Breast epithelium (tissue), 2 donors: ENCODE measurements around the gene LONRF3.

GRCh38 chrX:118974299-118974798 lies at the start of gene LONRF3:
TSS of gene LONRF3 (plus strand) at chrX:118974618.
- PRO-cap = unidirectional peak, plus-strand start at chrX:118974618
- RAMPAGE, long total RNA, 2 experiments = no peak in any of the 2 experiments

DNA sequence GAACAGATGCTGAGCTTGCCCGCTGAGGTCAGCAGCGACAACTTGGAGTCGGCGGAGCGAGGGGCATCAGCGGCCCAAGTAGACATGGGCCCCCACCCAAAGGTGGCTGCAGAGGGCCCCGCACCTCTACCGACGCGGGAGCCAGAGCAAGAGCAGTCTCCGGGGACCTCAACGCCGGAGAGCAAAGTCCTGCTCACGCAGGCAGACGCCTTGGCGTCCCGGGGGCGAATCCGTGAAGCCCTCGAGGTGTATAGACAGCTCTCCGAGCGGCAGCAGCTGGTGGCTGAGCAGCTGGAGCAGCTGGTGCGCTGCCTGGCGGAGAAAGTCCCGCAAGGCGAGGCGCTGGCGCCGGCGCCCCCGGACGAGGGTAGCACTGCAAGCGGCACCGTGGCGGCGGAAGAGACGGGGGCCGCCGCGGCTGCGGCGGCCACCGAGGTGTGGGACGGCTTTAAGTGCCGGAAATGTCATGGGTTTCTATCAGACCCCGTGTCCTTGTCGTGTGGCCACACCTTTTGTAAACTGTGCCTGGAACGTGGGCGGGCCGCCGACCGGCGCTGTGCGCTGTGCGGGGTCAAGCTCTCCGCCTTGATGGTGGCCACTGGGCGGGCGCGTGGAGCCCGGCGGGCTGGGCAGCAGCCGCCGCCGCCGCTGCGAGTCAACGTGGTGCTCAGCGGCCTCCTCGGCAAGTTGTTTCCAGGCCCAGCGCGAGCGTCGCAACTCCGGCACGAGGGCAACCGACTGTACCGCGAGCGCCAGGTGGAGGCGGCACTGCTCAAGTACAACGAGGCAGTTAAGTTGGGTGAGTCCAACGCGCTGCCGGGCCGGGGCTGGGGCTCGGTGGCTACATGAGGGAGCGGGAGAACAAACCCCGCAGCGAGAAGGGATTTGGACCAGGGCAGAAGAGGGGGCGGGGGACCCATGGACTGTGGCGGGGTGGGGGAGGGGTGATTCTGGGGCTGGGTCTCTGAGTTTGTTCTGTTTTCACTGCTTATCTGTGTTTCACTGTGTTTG lies 686 bp downstream of the LONRF3 start:
- PRO-cap = no peak
- RAMPAGE, long total RNA, 2 experiments = no peak in any of the 2 experiments

- PRO-cap = no peak
- RAMPAGE, long total RNA, 2 experiments = no peak in any of the 2 experiments
Observed at GRCh38 chrX:119390129-119390468, 9.0 kb upstream of the SLC25A43 start.

- PRO-cap = no peak
- RAMPAGE, long total RNA, 2 experiments = no peak in any of the 2 experiments
Observed at GRCh38 chrX:119398550-119399015, 553 bp upstream of the SLC25A43 start.

- PRO-cap = bidirectional peak, plus-strand start at chrX:119469258, minus-strand start at chrX:119469077
- RAMPAGE, long total RNA, 2 experiments = start-site peak on the minus strand in 2 of 2 experiments, at chrX:119469070-119469107 at its widest, 6 to 13 reads per replicate
Observed at GRCh38 chrX:119468949-119469675, 868 bp downstream of the SLC25A5 start.

DNA sequence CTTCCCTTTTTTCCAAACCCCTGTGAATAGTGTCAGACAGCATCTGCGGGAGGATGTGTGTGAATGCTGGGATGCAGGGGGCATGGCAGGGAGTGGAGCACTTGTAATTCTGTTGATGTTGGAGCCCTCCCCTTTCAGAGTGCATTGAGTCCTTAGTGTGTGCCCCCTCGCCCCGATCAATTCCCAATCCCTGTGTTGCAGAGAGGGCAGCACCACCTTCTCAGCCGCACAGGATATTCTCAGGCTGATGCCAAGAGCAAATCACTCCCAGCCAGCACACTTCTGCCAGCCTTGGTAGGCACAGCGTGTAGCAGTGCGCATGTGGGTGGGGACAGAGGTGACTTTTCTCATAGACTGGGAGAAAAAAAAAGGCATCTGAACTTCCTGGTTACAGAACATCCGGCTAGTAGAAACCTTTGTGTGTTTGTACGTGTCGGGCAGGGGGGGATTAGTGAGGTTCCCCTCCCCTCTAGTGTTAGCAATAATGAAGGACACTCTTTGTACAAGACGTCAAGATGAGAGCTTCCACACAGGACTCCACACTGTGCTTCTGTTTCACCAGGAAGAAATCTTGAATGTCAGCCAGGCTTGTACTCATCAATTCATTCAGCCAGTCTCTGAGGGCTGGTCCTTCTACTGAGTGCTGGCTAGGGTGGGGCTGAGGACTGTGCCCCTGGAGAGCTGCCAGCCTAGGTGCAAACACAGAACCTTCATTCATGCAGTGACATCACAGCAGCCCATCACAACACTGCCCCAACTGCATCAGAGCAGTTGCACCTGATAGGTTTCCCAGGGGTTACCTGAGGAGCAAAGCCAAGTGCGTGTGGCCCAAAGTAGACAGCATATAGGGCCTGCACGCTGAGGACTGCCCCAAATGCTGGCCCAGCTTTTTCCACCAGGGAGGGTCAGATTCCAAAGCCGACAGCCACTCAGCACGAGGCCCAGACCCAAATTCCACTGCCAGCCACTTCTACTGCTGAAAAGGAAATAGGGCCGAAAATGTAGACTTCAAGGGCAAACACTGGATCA lies 34.6 kb downstream of the SLC25A5 start:
- PRO-cap = no peak
- RAMPAGE, long total RNA, 2 experiments = no peak in any of the 2 experiments

- PRO-cap = no peak
- RAMPAGE, long total RNA, 2 experiments = no peak in any of the 2 experiments
Observed at GRCh38 chrX:119605215-119606277, 31.2 kb downstream of the UBE2A start.

DNA sequence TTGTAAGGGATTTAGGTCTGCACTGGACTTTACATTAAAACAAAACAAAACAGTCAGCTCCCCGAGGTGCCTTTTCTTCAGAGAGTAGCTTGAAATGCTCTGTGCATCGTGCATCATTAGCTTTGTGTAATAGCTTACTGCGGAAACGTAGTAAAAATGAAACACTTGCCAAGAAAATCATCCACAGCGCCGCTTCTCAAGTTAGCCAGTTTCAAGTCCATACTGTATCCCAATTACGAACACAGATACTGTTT lies 32.3 kb downstream of the UBE2A start:
- PRO-cap = no peak
- RAMPAGE, long total RNA, 2 experiments = no peak in any of the 2 experiments

- PRO-cap = no peak
- RAMPAGE, long total RNA, 2 experiments = no peak in any of the 2 experiments
Observed at GRCh38 chrX:119758653-119759099, 288 bp downstream of the SOWAHD start.

GRCh38 chrX:120212670-120213507 lies 37.7 kb upstream of the ZBTB33 start:
- PRO-cap = no peak
- RAMPAGE, long total RNA, 2 experiments = no peak in any of the 2 experiments

- PRO-cap = no peak
- RAMPAGE, long total RNA, 2 experiments = no peak in any of the 2 experiments
Observed at GRCh38 chrX:120309319-120309880, 1.9 kb downstream of the TMEM255A start.

DNA sequence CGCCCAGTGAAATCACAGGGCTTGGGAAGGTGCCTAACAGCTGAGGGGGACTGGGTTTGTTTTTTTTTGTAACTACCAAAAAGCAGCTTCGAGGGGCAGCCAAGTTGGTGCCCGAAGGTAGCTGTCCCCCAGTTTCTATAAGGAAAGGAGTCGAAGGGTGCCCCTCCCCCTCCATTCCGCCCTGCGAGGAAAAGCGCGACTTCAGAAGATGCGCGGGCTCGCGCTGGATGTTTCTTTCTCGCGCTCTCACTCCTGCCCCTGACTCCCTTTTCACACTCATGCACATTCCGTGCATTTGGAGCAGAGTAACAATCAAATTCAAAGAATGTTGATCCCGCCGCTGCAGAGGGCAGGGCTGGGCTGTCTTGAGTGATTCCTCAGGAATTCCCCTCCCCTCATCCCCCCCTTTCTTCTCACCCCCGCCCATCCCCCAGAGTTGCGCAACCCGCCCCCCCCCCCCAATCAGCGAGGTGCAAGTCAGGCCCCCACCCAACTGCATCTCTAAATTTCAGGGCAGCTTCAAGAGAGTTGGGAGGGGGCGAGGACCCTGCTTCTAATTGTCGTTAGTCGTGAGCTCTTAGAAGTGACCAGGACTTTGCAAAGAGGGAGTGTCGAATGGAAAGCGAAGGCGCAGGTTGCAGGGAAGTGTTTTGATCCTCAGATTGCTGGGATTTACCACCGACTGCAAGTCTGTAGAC lies 830 bp downstream of the TMEM255A start:
- PRO-cap = no peak
- RAMPAGE, long total RNA, 2 experiments = no peak in any of the 2 experiments

GRCh38 chrX:120514066-120514430 lies 45.0 kb upstream of the LAMP2 start:
- PRO-cap = no peak
- RAMPAGE, long total RNA, 2 experiments = no peak in any of the 2 experiments

DNA sequence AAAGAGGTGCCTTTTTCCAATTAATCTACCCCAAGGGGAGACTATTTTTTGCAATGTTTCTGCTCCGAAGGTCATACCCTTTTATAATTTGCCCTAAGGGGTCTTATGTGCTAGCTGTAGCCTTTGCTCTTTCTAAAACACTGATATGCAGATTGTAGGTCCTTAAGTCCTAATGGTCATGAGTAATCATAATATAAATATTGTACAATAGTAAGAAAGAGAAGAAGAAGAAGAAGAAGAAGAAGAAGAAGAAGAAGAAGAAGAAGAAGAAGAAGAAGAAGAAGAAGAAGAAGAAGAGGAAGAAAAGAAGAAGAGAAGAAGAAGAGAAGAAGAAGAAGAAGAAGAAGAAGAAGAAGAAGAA lies 20.9 kb upstream of the CUL4B start:
- PRO-cap = no peak
- RAMPAGE, long total RNA, 2 experiments = no peak in any of the 2 experiments

GRCh38 chrX:120604204-120604996 lies 499 bp downstream of the MCTS1 start:
- PRO-cap = no peak
- RAMPAGE, long total RNA, 2 experiments = start-site peak on the plus strand in 1 of 2 experiments, at chrX:120604724-120604769 at its widest, 6 reads per replicate

DNA sequence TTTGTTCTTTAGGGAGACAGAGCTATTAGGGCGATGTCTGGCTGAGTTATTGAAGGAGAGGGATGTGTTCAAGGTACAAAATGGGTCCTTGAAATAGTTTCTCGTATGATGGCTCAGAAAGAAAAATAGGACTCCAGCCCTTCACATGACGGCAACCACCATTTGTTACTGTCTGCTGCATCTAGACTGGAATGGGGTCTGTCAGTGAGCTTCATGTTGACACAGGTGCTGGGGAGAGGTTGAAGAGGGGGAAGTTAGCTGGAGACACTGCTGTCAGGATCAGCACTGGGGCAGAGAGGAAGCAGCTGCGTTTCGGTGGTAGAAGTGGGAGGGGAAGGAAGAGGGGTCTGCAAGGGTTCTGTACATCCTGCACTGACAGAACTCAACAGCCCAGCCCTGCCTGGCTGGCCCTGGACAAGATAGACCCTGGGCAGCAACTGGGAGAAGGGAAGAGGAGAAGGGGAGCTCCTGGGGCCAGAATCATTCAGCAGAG lies 119.3 kb upstream of the C1GALT1C1 start:
- PRO-cap = no peak
- RAMPAGE, long total RNA, 2 experiments = no peak in any of the 2 experiments

DNA sequence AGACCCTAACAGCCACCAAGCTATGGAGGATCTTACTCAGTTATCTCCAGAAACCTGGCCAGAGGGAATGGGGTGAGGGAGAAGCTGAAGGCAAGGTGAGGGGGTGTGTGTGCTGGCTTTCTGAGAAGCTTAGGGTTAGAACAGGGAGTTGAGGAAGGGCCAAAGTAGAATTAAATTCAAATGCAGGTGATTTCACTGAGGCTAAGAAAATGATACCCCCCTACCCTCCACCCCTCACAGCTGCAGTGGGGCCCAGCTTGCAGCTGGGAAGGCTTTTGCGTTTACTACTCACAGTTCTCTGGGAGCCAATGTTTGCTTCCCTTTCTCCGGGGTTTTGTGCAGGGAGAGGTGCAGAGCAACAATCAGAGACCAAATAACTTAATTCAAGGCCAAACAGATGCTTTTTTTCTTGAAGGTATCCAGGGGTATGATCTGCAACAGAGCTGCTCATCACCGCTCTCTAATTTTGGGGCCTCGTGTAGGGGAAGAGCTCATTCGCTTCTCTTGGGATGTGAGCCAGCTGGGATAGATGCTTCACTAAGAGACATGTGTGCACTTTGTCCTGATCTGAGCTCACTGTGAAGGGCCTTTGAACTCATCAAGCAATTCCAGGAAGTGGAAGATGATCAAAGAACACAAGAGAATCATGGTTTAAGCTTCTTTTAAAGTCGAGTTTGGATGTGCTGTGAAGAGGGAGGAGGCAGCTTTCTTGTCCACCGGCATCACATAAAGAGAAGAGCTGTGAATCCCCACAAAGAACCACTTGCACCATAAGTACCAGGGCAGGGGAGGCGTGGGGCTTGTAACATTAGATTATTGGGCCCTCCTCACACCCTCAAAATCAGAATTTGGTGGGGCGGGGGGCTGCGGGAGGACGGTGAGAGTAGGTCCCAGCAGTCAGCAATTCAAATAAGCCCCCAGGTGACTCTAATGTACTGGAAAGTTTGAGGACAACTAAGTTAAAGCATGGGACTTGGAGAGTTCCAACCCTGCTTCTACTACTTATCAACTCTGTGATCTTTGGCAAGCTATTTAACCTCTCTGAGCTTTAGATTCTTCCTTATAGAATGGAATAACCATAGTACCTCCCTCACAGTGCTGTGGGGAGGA lies 122.8 kb upstream of the C1GALT1C1 start:
- PRO-cap = no peak
- RAMPAGE, long total RNA, 2 experiments = no peak in any of the 2 experiments

- PRO-cap = no peak
- RAMPAGE, long total RNA, 2 experiments = no peak in any of the 2 experiments
Observed at GRCh38 chrX:123185718-123185993, 1.6 kb downstream of the GRIA3 start.

DNA sequence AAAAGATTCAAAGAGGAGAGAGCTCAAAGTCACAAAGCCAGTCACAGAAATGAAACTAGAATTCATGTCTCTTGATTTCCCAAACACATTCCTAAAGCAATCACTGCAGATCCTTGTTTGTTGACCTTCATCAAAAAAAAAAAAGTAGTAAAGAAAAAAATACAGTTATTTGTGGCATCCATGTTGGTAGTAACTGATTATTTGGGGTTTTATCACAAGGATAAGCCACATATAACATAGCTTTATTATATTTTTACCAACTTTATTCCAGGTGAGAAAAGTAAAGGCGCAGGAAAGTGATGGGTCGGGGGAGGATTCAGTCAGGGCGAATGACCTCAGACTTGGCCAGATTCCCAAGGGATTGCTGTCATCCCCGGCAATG lies 17.5 kb downstream of the GRIA3 start:
- PRO-cap = no peak
- RAMPAGE, long total RNA, 2 experiments = no peak in any of the 2 experiments

DNA sequence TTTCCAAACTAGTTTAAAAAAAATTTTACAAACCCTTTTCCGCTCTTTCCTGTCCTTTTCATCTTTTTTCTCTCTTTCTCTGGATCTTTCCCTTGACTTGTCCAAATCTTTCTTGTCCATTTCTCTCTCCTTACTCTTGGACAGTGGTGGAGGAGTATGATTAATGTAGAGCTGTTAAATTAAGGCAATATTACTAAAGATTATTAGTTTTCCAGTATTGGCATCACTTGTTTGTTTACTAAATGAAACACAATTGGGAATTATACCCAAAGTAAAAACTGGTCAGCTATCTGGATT lies 118.9 kb downstream of the THOC2 start:
- PRO-cap = no peak
- RAMPAGE, long total RNA, 2 experiments = no peak in any of the 2 experiments